Liver (tissue), 9 donors: ENCODE data around the genes CIPC, TMED8 and NOXRED1.

- PRO-cap, 5 experiments, result no peak in any of the 5 experiments
- RAMPAGE, long total RNA, 2 experiments, result no peak in any of the 2 experiments
- RRBS, result no CpG with 5 or more reads among the region's 13 CpGs
Measured at GRCh38 chr14:76715056-76715983, 45.9 kb upstream of the VASH1 start.

DNA sequence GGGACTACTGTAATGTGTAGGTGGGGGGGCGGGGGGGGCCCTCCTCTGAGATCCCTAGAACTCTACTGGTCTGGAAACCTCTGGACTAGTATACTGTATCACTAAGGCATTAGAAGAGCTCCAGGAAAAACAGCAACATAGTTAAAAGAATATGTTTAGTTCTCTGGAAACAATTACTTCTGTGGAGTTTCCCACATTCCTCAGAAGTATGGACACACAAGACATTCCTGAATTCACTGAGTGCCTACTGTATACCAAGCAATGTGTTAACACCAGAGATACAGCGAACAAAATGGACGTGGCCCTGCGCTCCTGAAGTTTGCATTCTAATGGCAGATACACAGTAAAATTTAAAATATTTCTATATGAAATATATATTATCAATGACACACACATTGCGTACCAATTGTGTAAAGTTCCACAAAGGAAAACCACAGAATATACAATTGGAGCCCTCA, 1.2 kb downstream of the ANGEL1 start:
- PRO-cap, 5 experiments, result no peak in any of the 5 experiments
- RAMPAGE, long total RNA, 2 experiments, result no peak in any of the 2 experiments
- RRBS, result no CpG with 5 or more reads among the region's 5 CpGs

DNA sequence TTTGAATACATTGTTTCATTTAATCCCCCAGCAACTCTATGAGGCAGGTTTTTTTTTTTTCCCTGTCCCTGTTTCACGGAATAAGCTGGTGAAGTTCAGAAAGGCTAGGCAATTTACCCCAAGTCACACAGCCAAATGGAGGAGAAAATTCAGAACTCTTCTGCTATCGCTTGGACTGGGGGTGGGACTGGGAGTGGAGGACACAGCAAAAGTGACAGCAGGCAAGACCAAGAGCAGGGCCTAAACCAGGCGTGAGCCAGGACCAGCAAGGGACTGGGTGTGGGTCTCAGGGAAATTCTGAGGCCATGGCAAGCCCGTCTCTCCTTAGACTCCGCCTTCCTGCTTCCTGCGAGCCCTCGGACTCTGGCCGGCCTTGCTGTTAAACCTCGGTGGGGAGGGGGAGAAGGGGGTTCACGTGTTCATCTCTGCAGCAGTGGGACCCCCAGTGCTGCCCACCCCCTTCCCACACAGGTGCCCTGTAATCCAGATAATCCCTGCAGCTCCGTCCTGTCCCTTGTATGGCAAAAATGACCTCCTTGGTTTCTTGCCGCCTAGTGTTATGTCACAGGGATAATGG, 97.7 kb downstream of the LRRC74A start:
- PRO-cap, 5 experiments, result no peak in any of the 5 experiments
- RAMPAGE, long total RNA, 2 experiments, result no peak in any of the 2 experiments
- RRBS, result no CpG with 5 or more reads among the region's 12 CpGs

- PRO-cap, 5 experiments, result no peak in any of the 5 experiments
- RAMPAGE, long total RNA, 2 experiments, result no peak in any of the 2 experiments
- RRBS, result no CpG with 5 or more reads among the region's 1 CpG
Measured at GRCh38 chr14:76939852-76940164, 88.7 kb downstream of the IRF2BPL start.

GRCh38 chr14:76955806-76956326, 72.6 kb downstream of the IRF2BPL start:
- PRO-cap, 5 experiments, result peak in 2 of 5 experiments; most common plus-strand start chr14:76956194 (in 1); most common minus-strand start chr14:76956082 (in 1)
- RAMPAGE, long total RNA, 2 experiments, result no peak in any of the 2 experiments
- RRBS, result no CpG with 5 or more reads among the region's 12 CpGs

DNA sequence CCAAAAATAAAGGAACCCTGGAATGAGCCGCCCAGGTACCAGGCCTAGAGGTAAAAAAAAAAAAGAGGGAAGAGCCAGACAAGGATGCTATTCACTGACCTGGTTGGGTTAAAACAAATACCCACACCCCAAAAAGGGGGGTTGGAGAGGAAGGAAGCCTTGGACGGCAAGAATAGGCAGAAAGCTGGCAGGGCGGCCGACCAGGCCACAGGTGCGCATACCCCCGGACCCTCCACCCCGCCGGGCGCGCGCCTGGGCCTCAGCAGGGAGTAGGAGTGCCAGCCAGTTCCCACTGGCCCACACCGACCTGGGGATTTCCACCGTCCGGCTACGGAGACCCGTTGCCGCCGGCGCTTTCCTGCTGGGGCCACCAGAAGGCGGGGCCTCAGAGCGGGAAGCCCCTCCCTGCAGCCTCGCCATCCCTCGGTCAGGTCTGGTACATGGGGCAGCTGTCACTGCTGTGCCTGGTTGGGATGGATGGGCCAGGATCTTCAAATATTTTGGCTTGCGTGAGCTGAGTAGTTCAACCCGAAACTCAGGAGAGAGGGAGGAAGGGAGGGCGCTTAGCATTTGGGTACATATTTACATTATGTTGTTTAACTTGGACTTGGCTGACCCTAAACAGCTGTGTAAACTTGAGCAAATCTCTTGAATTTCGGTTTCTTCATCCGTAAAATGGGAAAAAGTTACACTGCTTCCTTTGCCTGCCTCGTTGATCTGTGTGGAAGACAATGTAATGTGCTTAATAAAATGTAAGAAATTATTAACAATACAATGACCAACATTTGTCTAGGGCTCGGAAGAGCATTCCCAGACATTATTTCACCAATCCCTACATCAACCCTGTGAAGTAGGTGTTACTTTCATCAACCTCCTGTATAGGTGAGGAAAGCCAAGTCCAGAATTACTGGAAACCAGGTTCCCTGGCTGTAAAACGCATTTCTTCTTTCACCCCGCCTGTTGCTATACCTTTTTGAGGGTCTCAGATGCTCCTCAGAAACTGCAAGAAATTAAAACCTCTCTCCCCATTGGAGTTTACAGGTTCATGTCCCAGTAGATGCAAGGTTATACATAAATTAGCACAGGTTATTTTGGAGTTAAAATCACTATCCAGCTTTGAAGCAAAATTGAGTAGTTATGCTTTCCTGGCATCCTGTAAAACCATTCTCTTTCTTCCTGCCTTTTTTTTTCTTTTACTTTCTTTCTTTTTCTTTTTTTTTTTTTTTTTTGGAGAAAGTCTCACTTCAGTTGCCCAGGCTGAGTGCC, 5.7 kb upstream of the IRF2BPL start:
- PRO-cap, 5 experiments, result peak in 5 of 5 experiments; most common plus-strand start position 426 of the sequence (in 3); most common minus-strand start position 330 of the sequence (in 5)
- RAMPAGE, long total RNA, 2 experiments, result no peak in any of the 2 experiments
- RRBS, result 3% methylated on average over 7 of the region's 32 CpGs

- PRO-cap, 5 experiments, result peak in 5 of 5 experiments; most common plus-strand start chr14:77098279 (in 5); most common minus-strand start chr14:77097881 (in 4)
- RAMPAGE, long total RNA, 2 experiments, result no peak in any of the 2 experiments
- RRBS, result 2% methylated on average over 33 of the region's 102 CpGs
Measured at GRCh38 chr14:77097419-77098583, at the start of gene CIPC. Gene CIPC (plus strand): TSS chr14:77098258.

GRCh38 chr14:77110888-77111642, 13.0 kb downstream of the CIPC start:
- PRO-cap, 5 experiments, result no peak in any of the 5 experiments
- RAMPAGE, long total RNA, 2 experiments, result no peak in any of the 2 experiments
- RRBS, result no CpG with 5 or more reads among the region's 6 CpGs

DNA sequence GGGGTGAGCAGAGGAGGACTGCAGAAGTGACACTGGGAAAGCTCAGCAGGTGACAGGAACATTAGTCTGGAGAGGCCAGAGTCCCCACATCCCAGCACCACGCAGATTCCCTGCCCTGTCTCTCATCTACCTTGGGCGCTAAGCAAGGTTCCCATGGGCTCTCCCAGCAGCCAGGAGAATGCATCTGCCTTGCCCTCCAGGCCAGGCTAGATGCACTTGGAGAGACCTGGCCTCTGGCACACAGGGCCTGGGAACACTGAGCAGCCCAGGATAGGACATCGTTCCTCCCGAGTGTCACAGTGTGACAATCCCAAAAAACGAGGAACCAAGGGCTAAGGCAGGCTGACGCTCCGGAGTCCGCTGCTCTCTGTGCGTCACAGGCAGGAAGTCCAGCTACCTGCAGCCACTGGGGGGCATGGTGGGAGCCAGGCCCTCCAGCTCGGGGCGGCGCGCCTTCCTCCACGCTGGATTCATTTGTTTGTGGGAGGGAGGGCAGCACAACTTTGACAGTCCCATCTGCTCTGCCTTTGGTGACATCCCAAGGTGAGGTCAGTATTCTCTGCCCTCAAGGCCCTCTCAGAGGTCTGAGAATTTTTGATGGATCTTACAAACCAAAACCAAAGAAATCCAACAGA, 5.4 kb upstream of the NGB start:
- PRO-cap, 5 experiments, result no peak in any of the 5 experiments
- RAMPAGE, long total RNA, 2 experiments, result no peak in any of the 2 experiments
- RRBS, result no CpG with 5 or more reads among the region's 14 CpGs

DNA sequence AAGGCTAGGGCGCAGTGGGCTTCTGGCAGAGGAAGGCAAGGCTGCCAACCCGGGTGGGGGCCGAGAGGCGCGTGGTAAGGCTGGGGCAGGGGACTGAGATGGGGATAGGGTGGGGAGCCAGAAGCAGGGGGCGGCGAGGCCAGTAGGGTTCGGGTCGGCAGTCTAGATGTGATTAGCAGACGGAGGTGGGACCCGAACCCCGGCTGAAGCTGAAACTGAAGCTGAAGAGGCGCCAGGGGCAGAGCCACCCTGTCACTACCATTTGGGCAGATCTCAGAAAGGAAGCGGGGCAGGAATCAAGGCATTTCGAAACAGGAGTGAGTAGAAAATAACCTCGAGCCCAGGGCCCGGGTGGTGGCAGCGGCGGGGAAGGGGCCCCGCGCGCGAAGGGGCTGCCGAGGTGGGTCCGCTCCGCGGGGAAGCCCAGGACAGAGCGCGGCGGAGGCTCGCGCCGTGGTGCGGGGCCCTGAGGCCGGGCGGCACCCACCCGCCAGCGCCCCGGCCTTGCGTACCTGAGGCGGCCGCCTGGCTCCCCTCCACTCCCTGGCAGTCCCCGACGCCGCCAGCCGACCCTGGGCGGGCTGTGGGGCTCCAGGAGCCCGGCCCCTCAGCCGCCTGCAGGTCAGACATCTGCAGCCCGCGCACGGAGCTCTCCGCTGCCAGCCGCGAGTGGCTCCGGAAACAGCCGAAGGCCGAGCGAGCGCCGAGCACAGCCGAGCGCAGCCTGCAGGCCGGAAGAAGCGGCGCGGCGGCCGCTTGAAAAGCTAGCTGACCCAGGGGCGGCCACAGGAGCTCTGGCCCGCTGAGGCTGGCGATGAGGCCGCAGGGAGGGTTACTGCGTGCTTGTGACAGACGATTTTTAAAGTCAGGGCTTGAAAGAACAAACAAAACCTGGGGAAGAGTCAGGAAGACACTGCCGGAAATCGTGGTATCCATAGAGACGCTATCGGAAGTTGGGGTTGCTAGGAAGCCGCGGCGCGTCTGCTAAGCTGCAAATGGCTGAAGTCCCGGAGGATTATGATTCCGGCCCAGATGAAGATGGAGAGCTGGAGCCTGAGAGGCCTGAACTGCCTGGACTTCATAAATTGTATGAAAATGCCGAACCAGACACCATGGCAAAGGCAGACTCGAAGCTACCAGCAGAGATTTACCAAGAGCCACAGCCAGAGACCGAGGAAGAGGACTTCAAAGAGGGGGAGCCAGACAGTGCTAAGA, at the start of gene TMED8:
TMED8 (minus strand) TSS at position 671 of the 1,215 bp plus-strand sequence.
- PRO-cap, 5 experiments, result peak in 5 of 5 experiments; most common plus-strand start position 354 of the sequence (in 1); most common minus-strand start position 671 of the sequence (in 5)
- RAMPAGE, long total RNA, 2 experiments, result start-site peak on the plus strand in 1 of 2 experiments, centred at position 972 of the sequence, 25 reads per replicate
- RRBS, result 1% methylated on average over 28 of the region's 88 CpGs

- PRO-cap, 5 experiments, result no peak in any of the 5 experiments
- RAMPAGE, long total RNA, 2 experiments, result no peak in any of the 2 experiments
- RRBS, result no CpG with 5 or more reads among the region's 1 CpG
Measured at GRCh38 chr14:77423453-77423718, at the start of gene NOXRED1. Gene NOXRED1 (minus strand): TSS chr14:77423523.

- PRO-cap, 5 experiments, result no peak in any of the 5 experiments
- RAMPAGE, long total RNA, 2 experiments, result no peak in any of the 2 experiments
- RRBS, result no CpG with 5 or more reads among the region's 8 CpGs
Measured at GRCh38 chr14:77707256-77707546, 622 bp downstream of the ALKBH1 start.

DNA sequence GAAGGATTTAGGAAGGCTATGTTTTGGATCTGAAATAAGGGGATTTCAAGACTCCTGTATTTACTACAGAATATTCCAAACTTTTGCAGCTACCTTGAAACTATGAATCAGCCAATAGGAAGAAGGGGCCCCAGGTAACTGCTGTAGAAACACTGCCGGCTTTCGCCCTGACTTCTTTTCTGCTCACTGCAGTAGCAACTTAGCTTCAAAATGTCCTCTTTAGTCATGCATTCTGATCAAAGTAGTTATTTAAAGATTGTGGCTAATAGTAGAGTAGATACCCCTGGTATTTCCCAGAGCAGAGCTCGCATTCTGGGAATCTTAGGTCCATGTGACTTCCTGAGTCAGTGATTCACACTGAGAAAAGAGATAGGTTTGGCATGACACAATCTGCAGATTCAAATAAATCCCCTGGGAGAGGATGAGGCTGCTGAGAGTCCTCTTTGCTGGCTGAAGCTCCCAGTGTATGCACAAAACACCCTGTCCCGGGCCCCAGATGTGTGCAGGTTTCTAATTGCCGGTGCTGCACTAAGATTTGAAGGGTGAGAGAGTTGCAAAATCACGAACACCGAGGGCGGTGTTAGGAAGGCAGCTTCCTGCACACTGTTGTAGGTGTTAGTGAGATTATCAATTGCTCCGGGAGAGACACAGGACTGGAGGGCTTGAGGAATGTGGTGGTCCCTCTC, 233.1 kb downstream of the NRXN3 start:
- PRO-cap, 5 experiments, result no peak in any of the 5 experiments
- RAMPAGE, long total RNA, 2 experiments, result no peak in any of the 2 experiments
- RRBS, result 5% methylated on average over 2 of the region's 9 CpGs

DNA sequence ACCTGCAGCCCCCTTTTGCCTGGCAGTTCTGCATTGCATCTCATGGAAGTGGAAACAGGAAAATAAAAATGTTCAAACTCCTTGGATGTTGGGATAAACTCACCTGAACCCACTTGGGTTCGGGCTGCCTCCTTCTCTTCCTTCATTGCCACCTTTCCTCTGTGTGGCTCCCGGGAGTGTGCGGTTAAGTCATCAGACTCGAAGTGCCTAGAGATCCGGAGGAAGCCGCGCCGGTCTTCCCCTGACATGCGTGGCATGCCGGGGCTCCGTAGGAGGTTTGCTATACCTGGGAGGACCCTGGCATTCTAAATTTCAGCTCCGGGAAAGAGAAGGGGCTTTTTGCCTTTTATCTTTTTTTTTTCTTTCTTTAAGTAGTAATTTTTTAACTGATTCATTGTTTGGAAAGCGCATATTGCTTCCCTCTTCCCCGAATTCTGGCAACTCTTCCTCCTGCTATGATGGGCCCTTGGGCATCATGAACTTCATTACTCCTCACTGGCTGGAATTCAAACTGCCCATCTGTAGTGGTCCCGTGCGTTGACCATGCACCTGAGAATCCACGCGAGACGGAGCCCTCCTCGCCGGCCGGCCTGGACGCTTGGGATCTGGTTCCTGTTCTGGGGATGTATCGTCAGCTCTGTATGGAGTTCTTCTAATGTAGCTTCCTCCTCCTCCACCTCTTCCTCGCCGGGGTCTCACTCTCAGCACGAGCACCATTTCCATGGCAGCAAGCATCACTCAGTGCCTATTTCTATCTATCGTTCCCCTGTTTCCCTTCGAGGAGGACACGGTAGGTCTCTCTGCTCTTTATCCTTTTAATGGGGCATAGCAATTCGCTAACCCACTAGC, 931.3 kb downstream of the DIO2 start:
- PRO-cap, 5 experiments, result no peak in any of the 5 experiments
- RAMPAGE, long total RNA, 2 experiments, result no peak in any of the 2 experiments
- RRBS, result 0% methylated on average over 1 of the region's 31 CpGs

DNA sequence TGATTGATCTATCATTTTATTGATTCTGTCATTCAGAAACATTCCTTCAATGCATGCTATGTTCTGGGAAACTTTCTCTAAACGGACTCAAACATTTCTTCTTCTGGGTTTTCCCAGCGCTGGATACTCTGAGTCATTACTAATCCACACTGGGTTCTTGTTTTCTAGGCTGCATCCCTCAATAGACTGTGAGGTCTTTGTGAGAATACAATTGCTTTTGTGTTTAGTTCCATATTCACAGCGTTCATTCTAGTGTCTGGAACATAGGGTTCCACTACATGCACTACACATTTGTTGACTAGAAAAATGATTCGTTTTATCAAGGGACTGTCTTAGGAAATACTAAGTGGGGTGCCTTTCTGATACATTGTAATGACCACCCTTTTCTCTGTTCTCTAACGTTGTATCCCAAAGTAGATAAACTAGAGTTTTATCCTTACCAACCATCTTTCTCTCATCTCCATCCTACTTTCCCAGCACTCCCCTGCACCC, 878.7 kb downstream of the DIO2 start:
- PRO-cap, 5 experiments, result no peak in any of the 5 experiments
- RAMPAGE, long total RNA, 2 experiments, result no peak in any of the 2 experiments
- RRBS, result no CpG with 5 or more reads among the region's 5 CpGs

DNA sequence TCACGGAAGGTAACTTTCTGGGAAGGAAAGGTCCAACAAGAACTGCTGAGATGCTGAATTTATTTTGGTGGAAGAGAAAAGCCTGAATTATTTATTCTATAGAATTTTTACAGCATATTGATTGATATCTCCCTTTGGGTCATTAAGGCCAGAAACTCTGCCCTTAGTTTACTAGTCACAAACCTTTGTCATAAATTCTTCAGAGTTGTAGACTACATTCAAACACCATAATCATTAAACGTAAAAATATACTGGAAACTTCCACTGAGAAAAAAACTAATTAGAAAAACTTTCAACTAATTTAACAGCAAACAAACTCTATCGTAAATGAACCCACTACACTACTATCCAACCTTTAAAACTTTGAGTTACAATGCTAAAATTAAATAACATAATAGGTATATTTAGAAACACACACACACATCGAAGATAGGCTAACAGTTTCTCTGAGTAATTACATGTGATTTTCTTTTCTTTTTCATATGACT, 55.9 kb upstream of the DIO2 start:
- PRO-cap, 5 experiments, result no peak in any of the 5 experiments
- RAMPAGE, long total RNA, 2 experiments, result no peak in any of the 2 experiments
- RRBS, result no CpG with 5 or more reads among the region's 4 CpGs

DNA sequence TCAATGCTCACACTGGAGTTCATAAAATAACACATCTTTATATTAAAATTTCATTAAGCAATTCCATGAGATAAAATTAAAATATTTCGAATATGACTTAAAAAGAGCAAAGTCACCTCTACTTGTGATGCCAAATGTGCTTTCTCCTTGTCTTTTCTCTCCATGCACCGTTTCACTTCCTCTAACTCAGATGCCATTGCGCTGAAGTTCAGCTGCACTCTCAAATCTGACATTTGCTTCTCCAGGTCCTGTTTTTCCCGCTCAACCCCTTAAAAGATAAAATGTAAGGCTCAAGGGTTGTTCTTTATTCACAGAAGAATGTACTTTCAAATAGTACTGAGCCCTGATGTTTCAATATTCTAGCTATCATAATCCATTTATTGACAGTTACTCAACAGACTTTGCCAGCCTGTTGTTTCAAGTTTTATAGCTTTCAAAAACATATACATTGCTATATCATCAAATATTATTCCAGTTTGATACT, 110.5 kb downstream of the CEP128 start:
- PRO-cap, 5 experiments, result no peak in any of the 5 experiments
- RAMPAGE, long total RNA, 2 experiments, result no peak in any of the 2 experiments
- RRBS, result no CpG with 5 or more reads among the region's 4 CpGs

GRCh38 chr14:80904700-80904969, 36.9 kb downstream of the CEP128 start:
- PRO-cap, 5 experiments, result no peak in any of the 5 experiments
- RAMPAGE, long total RNA, 2 experiments, result no peak in any of the 2 experiments
- RRBS, result no CpG with 5 or more reads among the region's 2 CpGs

DNA sequence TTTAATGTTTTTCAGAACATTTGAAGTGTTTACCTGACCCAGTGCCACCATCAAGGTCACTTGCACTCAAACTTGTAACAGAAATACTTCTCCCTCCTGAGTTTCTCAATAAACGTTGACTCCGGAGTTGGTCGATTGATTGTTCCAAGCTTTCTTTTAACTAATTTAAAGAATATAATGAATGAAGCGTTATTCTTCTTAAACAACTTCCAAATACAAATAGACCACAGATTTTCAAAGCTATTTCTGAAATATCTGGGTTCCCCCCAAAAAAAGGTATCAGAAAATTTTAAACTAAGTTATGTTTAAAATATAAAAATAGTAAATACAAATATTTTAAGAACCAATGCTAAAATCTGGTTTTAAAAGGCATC, 35.6 kb downstream of the CEP128 start:
- PRO-cap, 5 experiments, result no peak in any of the 5 experiments
- RAMPAGE, long total RNA, 2 experiments, result no peak in any of the 2 experiments
- RRBS, result no CpG with 5 or more reads among the region's 4 CpGs

DNA sequence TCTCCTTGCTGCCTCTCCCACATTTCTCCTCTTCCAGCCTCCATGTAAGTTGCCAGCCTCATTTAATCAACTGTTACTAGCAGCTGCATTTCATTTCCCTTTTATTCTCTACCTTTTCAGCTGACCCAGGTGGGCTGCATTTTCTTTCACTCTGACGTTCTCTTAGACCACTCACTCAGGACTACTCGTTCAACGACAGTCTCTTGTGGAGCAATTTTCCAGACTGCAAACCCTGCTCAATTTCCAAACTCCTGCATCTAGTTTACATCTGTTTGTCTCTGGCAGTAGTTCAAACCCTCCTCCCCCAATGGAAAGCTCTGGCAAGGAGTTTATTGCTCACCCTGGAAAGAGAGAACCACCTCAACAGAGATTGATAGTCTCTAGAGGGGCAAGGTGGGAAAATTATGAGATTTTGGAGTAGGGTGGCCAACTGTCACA, 130.1 kb downstream of the TSHR start:
- PRO-cap, 5 experiments, result no peak in any of the 5 experiments
- RAMPAGE, long total RNA, 2 experiments, result no peak in any of the 2 experiments
- RRBS, result no CpG with 5 or more reads among the region's 3 CpGs